Gastrocnemius medialis (tissue), 3 donors: ENCODE results near the genes STARD5, BTBD1 and GOLGA6L4.

GRCh38 chr15:81303877-81304926, 19.7 kb downstream of the STARD5 start:
- PRO-cap: no peak
- RAMPAGE, long total RNA, 3 experiments: no peak in any of the 3 experiments

DNA sequence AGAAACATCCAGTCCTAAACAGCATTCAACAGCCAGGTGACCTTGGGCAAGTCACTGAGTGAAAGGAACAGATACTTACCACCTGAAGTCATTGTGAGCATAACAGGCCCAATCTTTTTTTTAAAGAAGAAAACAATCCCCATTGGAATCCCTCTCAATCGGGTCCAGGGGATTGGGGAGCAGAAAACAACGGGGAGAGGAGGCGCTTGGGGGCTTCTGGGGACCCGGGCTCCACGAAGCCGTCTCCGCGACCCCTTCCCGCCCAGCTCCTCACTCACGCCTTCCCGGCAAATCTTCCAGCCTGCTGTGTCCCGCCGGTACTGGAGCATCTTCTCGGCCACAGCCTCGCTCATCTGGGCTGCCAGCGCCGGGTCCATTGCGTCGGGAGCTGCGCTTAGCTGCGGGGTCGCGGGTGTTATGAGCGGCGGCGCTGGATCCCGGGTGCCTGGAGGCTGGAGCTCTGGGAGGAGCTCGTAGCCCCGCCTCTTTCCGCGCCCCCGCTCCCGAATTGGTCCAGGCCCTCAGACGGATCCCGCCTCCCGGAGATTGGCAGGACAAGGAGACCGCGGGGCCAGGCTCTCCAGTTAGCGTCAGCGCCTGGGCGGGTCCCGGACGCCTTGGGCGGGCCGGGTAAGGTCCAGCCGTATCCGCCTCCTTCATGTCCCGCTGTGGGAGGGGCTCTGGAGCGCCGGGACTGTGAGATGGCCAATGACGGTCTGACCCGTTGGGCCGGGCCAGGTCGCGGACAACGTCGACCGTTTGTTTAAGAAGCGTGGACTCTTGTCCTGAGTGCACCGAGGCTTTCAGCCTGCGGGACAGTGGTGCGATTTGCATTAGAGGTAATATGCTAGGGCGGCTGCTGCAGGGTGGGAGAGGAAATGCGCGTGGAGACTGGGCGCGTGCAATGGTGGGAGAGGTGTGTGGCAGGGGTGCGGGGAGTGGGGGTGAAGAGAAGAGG, at the start of gene STARD5:
Gene STARD5, minus strand, starts transcription at position 419 of the 958 bp plus-strand sequence.
- PRO-cap: bidirectional peak, plus-strand start at position 685 of the sequence, minus-strand start at position 419 of the sequence
- RAMPAGE, long total RNA, 3 experiments: start-site peak on the minus strand in 1 of 3 experiments, centred at position 427 of the sequence, 6 reads per replicate

- PRO-cap: no peak
- RAMPAGE, long total RNA, 3 experiments: no peak in any of the 3 experiments
Measured at GRCh38 chr15:82093597-82094137, 47.8 kb upstream of the MEX3B start.

GRCh38 chr15:82296639-82296868, 33.9 kb downstream of the SAXO2 start:
- PRO-cap: no peak
- RAMPAGE, long total RNA, 3 experiments: no peak in any of the 3 experiments

GRCh38 chr15:82300248-82300686, 37.6 kb downstream of the SAXO2 start:
- PRO-cap: no peak
- RAMPAGE, long total RNA, 3 experiments: no peak in any of the 3 experiments

DNA sequence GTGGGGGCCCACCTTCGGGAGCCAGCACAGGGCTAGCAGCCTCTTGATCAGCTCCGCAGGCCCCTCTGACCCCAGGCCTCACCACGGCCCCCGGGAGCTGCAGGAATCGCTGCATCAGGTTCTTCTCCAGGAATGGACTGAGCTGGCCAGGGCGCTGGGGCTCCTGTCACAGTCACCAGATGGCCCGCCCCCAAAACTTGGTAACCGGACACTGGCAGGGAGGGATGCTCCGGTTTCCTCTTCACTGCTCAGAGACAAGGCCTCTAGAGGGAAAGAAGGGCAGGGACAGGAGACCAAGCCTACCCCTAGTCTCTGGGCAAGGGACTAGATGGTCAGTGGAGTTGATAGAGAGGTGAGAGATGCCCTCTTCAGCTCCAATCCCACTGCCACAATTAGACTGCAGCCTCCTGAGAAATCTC, 9.9 kb downstream of the AP3B2 start:
- PRO-cap: no peak
- RAMPAGE, long total RNA, 3 experiments: no peak in any of the 3 experiments

DNA sequence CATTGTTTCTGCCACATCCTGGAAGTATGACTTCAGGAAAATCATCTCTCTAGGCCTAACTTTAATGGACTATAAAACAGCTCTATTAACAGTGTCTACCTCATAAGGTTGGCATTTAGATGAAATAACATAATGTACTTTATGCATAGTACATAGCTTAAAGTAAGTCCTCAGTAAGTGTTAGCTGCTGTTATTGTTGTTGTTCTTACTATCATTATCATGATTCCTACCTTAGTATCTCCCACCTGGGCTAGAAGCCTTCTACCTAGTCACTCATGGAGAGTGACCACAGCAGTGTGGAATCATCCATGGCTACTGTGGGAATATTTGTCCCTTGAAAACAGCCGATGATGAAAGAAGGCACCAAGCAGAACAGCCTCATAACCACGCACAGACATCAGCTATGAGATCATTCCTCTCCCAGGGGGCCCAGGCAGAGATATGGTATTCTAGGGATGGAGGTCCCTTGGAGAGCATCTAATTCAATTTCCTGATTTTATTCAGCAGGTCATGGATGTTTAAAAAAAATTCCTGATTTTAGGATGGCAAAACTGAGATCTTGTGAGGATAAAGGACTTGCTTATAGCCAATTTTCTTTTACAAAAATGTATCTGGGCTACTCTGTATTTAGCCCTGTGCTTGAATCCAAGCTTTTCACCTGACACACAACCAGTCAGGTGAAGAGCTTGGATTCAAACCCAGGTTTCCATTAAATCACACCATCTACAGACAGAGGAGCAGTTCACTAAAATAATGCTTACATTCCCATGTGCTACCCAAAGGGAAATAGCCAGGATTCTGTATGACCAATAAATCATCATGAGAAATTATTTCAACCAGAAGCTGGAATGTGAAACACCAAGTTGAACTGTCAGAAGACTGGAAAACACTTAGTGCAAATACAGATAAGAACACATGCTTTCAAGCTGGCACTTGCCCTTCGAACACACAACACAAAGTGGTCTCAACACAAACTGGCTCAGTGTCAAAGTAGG, 1.7 kb downstream of the FSD2 start:
- PRO-cap: bidirectional peak, plus-strand start at position 408 of the sequence, minus-strand start at position 325 of the sequence; unidirectional peak, plus-strand start at position 712 of the sequence
- RAMPAGE, long total RNA, 3 experiments: no peak in any of the 3 experiments

- PRO-cap: no peak
- RAMPAGE, long total RNA, 3 experiments: no peak in any of the 3 experiments
Measured at GRCh38 chr15:82950596-82951804, 1.5 kb downstream of the HOMER2 start.

DNA sequence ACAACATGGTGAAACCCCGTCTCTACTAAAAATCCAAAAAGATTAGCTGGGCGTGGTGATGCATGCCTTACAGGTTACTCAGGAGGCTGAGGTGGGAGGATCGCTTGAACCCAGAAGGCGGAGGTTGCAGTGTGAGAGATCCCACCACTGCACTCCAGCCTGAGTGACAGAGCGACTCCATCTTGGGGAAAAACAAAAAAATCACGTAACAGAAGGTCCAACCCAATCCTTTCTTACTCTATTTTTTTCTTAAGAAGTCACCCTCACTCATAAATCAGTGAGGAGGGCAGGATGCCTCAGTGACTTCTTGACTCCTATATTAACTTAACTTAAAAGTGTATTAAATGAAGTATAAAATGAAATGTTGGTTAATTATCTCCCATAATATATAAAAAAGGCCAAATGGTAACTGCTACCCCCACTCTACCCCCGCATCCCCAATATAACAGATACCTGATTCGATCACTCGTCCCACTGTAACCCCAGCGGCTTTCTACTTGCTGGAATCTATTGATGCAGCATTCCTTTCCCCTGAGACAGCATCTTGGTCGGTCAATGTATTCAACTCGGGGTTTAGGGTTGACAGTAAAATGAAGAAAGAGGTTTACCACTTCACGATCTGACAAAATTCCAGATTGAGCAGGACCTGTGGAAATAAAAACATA, 18.4 kb upstream of the C15orf40 start:
- PRO-cap: no peak
- RAMPAGE, long total RNA, 3 experiments: no peak in any of the 3 experiments

- PRO-cap: no peak
- RAMPAGE, long total RNA, 3 experiments: no peak in any of the 3 experiments
Measured at GRCh38 chr15:83063034-83063639, 3.9 kb downstream of the BTBD1 start.

GRCh38 chr15:83067089-83067677, at the start of gene BTBD1:
Gene BTBD1, minus strand, starts transcription at chr15:83067252.
- PRO-cap: bidirectional peak, plus-strand start at chr15:83067404, minus-strand start at chr15:83067240
- RAMPAGE, long total RNA, 3 experiments: no peak in any of the 3 experiments

DNA sequence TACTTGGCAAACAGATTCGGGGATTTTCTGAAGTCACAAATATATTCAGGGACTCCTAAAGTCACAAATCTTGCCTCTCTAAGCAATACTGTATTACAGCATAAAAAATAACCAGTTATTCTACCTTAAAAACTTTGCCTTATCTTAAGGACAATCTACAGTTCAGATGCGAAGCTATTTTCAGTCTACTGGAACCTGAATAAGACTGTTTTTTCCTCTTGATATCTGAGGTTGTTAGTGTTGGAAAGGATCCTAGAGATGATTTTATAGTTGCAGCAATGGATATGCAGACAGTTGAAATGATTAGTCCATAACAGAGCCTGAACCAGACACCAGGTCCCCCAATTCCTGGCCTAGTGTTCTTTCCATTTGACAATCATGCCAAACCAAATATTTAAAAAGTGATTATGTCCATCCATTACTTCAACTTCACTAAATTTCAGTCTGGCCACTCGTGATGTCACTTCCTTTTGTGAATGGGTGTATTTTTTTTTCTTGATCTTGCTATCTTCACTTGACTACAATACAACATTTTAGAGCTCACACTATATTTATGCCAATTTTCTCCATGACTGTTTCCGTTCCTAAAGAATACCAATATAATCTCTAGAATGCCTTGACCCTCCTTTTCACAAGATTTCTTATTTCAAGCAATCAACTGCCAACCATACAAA, 1.7 kb downstream of the HDGFL3 start:
- PRO-cap: no peak
- RAMPAGE, long total RNA, 3 experiments: no peak in any of the 3 experiments

DNA sequence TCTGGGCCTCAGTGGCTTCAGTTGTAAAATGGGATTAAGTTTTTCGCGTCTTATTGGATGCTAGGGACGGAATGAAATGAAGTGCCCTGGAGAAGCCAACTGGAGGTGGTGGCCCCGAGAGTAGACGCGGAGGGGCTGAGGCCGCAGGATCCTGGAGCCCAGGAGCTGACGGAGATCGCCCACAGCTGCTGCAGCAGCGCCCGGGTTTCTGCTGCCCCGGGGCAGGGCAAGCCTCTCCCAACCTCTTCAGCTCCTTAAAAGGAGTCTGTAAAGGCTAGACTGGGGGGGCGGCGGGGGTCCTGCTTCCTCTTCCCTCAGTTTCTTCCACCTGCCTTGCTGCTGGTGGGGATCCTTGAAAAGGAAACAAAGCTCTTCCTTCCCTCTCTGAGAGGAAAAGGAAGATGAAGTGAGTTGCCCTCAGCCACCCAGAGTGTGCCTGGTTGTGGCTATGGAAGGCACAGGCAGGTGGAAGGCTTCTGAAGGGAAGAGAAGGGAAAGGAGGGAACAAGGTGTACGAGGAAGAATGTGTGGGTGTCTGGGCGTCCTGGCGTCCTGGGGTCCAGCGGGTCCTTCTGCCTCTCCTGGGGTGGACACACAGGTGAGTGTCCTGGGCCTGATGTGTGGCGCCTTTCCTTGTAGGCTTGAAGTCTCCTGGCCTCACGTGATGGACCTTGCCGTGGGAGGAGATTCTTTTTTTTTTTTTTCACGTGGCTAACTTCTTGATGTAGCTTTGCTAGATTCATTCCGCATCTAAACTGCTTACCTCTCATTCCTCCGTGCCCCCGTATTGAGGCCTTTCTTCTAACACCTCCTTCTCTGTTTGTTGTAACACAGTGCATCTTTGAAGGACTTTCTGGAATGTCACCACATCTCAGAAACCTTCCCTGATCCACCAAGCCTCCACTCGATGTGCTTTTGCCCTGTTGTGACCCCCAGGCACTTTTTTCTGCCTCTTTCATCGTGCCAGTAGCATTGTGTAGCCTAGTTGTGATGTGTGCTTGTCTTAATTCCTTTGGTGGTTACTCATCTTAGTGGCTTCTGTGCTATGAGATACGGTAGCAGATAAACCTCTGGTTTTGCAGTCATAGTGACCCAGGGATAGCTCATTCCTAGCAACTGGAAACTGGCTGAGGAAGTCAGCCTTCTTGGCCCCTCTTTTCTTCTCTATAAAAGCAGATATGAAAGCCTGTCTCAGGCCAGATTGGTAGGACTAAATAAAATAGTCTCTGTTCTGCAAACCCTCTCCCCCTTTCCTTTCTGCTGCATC, 1.3 kb upstream of the BNC1 start:
- PRO-cap: no peak
- RAMPAGE, long total RNA, 3 experiments: no peak in any of the 3 experiments

- PRO-cap: no peak
- RAMPAGE, long total RNA, 3 experiments: no peak in any of the 3 experiments
Measured at GRCh38 chr15:83288174-83288939, 3.9 kb upstream of the BNC1 start.

DNA sequence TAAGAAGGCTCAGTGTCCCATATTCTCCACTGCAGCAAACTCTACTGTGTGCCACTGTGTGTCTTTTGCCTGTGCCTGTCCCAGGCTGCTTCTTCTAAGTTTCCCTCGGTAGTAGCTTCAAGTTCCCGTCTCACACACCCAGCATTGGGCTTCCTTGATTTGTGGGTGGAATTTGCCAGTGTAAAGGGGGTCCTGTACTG, 48.9 kb upstream of the ADAMTSL3 start:
- PRO-cap: no peak
- RAMPAGE, long total RNA, 3 experiments: no peak in any of the 3 experiments

- PRO-cap: no peak
- RAMPAGE, long total RNA, 3 experiments: no peak in any of the 3 experiments
Measured at GRCh38 chr15:83694052-83694401, 40.1 kb downstream of the ADAMTSL3 start.

DNA sequence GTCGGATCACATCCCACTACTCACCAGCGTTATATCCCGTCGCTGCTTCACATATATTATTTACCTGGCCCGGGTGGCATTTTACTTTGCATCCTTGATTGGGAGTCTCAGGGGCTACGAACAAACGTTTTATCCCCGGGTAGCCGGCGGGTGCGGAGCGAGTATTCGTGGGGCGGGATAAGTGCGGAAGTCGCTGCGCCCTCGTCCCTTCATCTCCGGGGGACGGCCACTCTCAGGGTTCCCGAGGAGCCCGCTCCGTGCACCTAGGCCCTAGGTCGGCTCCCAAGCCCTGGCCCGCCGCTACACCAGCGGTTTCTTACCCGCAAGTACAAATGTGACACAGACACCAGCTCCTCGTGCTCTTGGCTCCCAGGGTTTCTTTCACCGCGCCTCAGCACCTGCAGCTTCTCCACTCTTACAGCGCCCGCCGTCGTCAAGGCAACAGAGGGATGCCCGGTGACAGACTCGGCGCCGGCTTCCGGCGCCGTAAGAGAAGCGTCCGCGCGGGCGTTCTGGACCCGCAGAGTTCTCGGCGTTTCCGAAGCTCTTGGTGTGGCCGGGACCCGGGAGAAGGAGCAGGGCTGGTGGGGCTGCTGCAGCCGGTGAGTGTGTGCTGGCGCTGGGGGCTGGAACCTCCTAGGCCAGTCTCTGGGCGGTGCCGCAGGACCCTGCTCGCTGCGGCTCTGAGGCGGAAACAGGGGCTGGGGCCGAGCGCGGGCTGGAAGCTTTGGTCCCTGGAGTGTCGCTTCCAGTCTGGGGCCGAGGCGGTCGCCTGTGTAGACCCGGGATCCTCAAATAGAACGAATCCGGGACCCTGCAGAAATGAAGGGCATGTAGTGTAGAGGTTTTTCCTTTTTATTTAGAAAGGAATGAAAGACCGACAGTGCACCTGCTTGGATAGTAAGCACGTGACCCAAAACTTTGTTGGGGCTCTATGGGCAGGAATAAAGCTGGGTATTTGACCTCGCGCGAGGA, 155.6 kb upstream of the GOLGA6L4 start:
- PRO-cap: no peak
- RAMPAGE, long total RNA, 3 experiments: no peak in any of the 3 experiments

DNA sequence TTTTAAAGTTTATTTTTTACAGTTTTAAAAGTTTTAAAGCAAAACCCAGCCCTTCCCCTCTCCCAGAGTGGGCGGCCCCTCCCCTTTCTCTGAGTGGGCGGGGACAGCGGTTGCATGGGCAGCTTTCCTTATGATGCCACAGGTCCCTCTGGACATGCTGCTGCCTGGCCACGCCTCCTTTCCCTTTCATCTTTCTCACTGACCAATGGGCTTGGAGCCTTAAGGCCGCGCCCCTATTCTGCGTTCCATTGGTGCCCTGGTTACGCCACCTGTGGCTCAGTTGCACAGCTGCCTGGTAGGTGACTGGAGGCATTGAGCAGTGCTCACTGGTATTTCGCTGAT, at the start of gene GOLGA6L4:
Gene GOLGA6L4, plus strand, starts transcription at position 279 of the 342 bp plus-strand sequence.
- PRO-cap: no peak
- RAMPAGE, long total RNA, 3 experiments: no peak in any of the 3 experiments

- PRO-cap: no peak
- RAMPAGE, long total RNA, 3 experiments: no peak in any of the 3 experiments
Measured at GRCh38 chr15:84569443-84569790, 31.4 kb upstream of the ZSCAN2 start.

DNA sequence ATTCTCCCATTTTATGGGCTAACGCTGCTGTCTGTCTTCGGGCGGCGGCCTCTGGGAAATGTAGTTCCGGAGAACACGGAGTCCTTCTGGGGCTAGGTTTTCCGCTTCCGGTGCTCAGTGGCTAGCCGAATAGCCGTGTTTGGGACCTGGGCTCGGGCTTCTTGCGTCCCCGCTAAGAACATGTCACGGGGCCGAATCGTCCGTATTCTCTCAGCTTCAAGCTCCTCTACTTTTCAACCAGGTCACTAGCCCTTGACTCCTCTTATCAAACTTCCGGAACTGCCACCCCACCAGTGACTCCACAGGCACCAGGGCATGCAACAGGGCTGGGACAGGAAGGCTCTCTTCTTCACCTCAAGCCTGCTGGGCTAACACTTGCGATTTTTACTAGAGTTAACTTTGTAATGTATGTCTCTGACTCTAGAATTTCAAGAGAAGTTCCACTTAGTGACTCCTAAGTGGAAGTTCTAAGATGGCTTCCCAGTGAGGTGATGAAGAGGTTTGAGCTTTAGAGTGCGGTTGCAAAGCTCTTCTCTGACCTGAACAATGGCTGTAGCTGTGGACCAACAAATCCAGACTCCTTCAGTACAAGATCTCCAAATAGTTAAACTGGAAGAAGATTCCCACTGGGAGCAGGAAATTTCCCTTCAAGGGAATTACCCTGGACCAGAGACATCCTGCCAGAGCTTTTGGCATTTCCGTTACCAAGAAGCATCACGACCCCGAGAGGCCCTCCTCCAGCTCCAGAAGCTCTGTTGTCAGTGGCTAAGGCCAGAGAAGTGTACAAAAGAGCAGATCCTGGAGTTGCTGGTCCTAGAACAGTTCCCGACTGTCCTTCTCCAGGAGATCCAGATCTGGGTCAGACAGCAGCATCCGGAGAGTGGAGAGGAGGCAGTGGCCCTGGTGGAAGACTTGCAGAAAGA, 22.5 kb downstream of the WDR73 start:
- PRO-cap: bidirectional peak, plus-strand start at position 104 of the sequence, minus-strand start outside the sequence
- RAMPAGE, long total RNA, 3 experiments: start-site peak on the plus strand in 2 of 3 experiments, centred at positions 107 to 124 of the sequence, 18 to 23 reads per replicate